CD14-positive monocyte (primary cell): Measurements from ENCODE around the genes IQCG and LMLN.

DNA sequence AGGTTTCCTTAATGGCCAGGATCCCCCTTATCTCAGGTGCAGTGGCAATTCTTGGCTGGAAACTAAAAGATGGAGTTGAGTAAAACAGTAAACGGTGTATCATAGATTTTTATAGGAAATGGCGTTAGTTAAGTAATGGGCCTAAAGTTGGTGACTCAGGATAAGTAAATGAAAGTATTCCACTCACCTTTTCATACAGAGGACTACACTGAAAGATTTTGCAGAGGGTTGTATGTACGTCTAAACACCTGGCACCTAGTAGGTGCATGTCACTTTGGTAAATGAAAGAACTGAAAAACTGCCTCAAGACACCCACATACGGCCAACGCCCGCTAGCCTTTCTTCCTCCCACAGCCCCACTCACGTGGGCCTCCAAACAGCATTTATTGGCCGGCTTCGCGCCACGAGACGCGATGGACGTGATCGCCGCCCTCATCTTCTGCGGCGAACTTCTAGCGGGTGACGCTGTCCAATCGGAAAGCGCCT, at the start of gene IQCG:
Gene IQCG, minus strand, starts transcription at position 334 of the 486 bp plus-strand sequence.
- CAGE, long polyA plus RNA = no peak

- CAGE, long polyA plus RNA = start-site peak on the plus strand at chr3:197960217-197960245, 23 and 5 reads in 2 replicates
Observed at GRCh38 chr3:197960144-197960988, at the start of gene LMLN. Gene LMLN (plus strand): TSS chr3:197960217.